ENCODE data around the genes NR2C2 and ANKRD28.

DNA sequence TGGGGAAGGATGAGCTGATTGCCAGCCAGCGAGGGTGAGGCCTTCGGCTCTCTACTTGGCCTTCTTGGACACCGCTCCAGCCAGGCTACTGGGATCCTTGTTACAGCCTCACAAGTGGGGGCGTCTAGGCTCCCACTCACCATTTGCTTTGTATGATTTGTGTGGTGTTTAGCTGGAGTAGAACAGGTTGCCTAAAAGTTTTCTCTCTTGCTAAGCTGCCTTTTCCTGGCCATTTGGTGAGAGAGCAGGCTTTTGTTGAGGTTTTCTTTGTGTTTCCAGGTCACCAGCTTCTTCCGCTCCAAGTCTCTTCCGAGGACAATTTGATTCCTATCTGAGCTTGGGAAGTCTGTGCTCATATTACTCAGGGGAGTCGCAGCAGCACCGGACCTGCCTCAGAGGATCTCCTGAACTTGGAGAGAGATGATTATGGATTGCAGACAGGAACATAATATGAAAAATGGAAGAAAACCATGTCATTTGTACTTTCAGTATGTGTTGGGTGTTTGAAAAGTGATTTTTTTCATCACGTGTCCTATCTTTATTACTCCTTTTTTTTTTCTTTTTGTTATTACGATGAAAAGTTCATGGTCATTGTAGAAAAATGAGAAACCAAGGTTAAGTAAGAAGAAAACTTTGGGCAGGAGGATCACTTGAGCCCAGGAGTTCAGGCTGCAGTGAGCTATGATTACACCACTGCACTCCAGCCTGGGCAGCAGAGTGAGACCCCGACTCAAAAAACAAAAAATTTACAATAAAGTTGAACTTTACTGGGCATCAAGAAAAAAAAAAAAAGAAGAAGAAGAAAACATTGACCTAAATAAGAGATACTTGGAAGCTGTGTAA lies 64.5 kb downstream of the LSM3 start:
- PRO-cap, result no peak

GRCh38 chr3:14319464-14320060 lies 82.8 kb upstream of the SLC6A6 start:
- PRO-cap, result no peak

- PRO-cap, result no peak
Observed at GRCh38 chr3:14323616-14324242, 78.7 kb upstream of the SLC6A6 start.

DNA sequence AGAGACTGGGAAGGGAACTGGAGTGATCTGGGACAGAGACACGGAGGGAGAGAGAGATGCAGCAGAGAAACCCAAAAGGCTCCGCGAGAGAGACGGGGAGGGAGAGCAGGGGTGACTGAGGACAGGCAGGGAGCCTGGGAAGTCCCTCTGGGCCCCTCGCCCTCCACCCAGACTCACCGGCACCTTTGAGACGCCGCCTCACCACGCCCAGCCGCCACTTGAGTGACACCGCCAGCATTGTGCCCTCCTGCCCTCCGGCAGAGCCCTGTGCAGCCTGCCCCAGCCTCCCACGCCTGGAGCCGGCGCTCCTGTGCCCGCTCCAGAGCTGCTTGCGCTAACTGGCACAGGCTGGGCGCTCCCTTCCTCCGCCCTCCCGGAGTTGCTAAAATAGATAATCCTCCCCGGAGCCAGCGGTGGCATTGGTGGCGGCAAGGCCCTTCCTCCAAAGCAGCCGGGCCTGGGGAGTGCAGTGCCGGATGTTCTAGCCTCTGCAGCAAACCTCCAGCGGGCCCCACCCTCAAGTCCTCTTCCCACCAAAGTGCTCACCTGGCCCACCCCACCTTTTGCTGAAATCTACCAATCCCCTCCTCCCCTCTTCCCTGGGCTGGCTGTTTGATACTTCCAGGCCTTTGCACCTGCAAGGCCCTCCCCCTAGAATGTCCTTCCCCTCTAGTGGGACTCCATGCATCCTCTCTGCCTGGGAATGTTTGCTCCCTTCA lies 15.7 kb upstream of the GRIP2 start:
- PRO-cap, result no peak

DNA sequence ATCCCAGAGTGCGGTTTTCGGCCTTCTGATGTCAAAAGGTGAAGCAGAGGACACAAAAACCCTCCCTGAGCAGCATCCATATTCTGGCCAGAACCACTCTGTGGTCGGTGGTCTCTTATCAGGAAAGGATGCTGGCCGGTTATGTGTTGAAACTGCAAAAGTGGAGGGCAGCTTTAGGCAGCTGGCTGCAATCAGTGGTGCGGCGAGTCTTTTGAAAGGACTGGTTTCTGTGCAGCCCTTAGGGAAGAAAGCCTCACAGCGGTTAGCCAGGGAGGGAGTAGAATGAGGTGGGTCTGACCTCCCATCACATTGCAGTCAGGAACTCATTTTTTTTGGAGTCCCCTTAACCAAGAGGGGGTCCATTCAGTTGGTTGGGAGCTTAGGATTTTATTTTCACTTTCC lies 34.6 kb upstream of the CCDC174 start:
- PRO-cap, result no peak

GRCh38 chr3:14849895-14850360 lies 31.2 kb downstream of the FGD5 start:
- PRO-cap, result no peak

DNA sequence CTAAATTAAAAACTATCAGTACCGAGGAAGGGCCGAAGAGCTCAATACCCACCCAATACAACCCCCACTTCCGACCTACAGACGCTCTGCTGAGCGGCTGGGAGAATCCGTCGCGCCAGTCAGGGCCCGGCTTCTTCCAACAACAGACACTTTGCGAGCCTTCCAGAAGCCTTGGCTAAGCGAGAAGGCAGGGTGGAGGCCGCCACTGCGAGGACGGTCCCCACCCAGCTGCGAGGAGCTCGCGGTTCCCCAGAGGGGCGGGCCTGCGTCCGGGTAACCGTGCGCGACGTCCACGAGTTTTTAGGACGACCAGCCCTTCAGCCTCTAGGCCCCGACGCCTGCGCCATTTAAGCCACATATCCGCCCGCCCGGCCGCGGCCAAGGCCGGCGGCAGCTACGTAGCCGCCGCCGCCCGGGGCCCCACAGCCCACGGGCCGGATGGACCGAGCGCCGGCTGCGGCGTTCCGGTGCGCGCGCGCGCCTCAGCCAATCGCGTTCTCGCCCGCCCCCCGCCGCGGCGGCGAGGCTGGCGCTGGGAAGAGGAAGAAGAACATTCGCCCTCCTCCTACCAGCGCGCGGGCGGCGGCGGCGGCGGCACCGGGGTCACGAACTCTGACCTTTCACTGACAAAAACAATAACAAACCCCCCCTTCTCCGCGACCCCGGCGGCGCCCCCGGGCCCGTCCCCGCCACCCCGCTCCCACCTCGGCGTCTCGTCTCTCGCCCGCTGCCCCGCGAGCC lies at the start of gene NR2C2:
NR2C2 (plus strand) TSS at position 549 of the 741 bp plus-strand sequence.
- PRO-cap, result bidirectional peak, plus-strand start at position 182 of the sequence, minus-strand start at position 177 of the sequence; bidirectional peak, plus-strand start at position 549 of the sequence, minus-strand start at position 431 of the sequence

GRCh38 chr3:14970219-14970485 lies 22.8 kb downstream of the NR2C2 start:
- PRO-cap, result no peak

DNA sequence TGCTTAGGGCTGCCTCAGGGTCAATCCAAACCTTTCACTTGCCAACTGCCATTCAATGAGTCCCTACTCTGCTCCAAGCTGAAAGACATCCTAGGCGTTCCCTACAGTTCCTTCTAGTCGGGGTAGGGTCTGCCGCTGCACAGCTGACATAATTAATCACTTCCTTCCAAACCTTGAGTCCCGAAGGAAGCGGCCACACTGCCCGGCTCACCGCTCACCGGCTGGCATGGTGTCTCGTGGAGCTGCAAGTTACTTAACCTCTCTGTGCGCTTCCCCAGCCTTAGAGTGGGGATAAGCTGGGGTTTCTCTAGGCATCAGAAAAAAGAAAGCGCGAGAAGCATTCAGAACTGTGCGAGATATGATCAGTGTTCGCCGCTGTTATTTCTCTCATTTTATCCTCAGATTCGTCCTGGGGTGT lies 828 bp downstream of the MRPS25 start:
- PRO-cap, result bidirectional peak, plus-strand start at position 319 of the sequence, minus-strand start at position 287 of the sequence; unidirectional peak, plus-strand start at position 319 of the sequence

GRCh38 chr3:15277598-15278349 lies 54.6 kb downstream of the SH3BP5 start:
- PRO-cap, result no peak

- PRO-cap, result bidirectional peak, plus-strand start at chr3:15287838, minus-strand start at chr3:15287661
Observed at GRCh38 chr3:15287271-15288401, 44.8 kb downstream of the SH3BP5 start.

GRCh38 chr3:15341054-15341775 lies 8.8 kb upstream of the SH3BP5 start:
- PRO-cap, result no peak

- PRO-cap, result no peak
Observed at GRCh38 chr3:15377820-15378694, 45.7 kb upstream of the SH3BP5 start.

- PRO-cap, result no peak
Observed at GRCh38 chr3:15521181-15521490, 370 bp downstream of the COLQ start.

- PRO-cap, result no peak
Observed at GRCh38 chr3:15562548-15562901, 38.8 kb downstream of the HACL1 start.

GRCh38 chr3:15756266-15757158 lies 41.3 kb downstream of the ANKRD28 start:
- PRO-cap, result no peak

DNA sequence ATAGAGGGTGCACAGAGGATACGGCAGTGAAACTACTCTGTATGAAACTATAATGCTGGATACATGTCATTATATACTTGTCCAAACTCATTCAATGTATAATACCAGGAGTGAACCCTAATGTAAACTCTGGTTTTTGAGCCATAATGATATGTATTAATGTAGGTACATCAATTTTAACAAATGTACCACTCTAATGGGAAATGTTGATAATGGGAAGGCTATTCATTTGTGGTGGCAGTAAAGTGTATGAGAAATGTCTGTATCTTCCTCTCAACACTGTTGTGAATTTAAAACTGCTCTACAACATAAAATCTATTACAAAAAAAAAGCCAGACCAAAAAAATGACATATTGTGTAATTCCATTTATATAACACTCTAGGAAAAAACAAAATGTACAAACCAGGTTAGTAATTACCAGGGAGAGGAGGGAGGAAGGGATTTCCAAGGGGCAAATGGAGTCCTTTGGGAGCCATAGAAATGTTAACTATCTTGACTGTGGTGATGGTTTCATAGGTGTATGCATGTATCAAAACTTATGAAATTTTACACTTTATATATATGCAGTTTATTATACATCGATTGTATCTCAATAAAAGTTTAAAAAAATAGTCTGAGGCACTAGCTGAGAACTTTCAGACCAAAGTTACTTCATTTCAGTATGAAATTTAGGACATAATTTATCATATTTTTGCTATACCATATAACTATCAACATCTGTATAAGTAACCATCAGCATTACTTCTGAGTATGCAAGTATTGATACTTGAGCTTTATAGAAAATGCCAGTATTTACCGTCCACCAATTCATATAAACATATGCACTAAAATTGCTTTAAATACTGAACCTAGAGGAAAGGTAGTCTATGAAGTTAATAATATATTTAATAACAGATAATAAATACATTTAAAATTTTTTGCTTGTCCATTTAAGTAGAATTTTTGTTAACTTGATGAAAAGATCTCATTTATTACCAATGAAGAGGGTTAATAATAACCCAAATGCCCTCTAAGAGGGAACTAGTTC lies 11.4 kb downstream of the ANKRD28 start:
- PRO-cap, result no peak

DNA sequence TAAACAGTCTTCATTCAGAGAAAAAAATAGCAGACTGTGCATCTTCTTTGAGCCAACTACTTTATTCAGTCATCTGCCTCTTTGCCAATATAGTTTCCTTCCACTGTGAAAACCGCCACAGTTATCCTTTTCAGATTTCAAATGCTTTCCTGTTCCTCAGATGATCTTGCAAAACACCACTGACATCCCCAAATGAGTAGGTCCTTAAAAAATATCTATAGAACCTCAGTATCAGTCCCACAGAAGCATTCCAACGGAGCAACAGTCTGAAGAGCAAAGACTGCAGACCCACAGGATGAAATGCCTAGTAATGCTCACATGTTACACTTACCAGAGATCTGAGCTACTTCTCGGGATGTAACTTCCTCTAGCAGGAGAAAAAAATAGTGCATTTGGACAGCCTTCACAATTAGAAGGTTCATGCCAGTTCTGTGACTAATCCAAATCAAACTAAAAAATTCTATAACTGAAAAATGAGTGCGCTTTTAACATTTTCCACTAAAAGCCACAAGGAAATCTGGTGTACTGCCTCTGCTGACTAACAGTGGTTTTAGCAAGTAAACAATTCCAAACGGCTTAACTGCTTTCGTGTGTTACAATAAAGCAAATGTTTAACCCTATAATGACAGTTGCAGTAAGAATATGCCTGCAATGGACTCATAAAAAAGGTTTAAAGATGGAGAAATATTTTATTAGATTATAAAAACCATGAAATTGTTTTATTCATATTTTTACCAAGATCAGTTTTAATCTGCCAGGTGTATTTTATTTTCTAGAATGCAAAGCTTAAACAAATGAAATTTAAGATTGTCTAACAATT lies at the start of gene ANKRD28:
ANKRD28 (minus strand) TSS at position 340 of the 820 bp plus-strand sequence.
- PRO-cap, result unidirectional peak, minus-strand start at position 301 of the sequence; unidirectional peak, minus-strand start at position 452 of the sequence

- PRO-cap, result no peak
Observed at GRCh38 chr3:15800471-15800670, 2.6 kb upstream of the ANKRD28 start.

DNA sequence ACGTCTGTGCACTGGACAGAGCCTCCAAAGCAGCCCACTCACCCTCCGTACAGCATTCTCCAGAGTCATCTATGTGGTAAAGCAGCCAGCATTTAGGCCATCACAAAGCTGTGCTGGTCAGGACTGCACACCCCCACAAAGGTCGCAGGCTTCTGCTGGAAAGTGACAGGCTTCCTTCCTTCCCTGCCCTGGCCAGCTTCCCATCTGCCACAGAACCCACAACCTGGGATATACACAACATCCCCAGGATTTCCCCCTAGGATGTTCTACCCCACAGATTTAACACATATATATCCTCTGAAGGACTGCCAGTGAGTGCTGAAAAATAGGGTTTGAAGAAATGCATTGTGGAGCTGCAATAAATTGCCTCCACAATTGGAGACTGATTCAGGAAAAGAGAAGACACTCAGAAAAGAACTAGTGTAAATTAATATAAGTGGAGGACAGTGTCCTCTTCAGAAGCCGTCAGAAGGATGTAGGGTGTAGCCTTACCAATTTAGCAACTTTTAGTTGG lies 64.4 kb upstream of the GALNT15 start:
- PRO-cap, result no peak